Neural cell (in vitro differentiated cells): ENCODE measurements around a stretch of chr15.

- RAMPAGE, long total RNA, result no peak
Measured at GRCh38 chr15:92831246-92832317, 68.5 kb upstream of the CHD2 start.

DNA sequence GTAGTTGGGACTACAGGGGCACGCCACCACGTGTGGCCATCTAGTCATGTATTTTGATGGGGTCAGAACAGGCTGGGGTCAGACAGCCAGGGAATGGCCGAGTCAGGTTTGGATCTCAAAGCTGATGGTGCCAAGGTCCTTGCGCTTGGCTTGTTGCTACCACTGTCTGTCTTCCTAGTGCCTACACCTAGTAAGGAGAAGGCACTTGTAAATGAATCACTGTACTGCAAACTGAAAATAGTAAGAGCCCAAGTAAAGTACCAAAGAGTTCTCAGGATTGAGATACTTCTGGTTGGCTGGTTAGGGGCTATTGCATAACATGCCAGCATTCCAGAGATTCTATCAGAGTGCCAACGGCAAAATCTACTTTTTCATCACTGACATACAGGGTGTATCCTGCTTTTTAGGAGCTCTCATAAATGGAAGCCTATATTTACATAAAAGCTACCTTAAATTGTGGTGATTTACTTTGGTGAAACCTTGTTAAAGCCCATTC lies 30.9 kb upstream of the CHD2 start:
- RAMPAGE, long total RNA, result no peak

GRCh38 chr15:92903604-92904375 lies 3.7 kb downstream of the CHD2 start:
- RAMPAGE, long total RNA, result start-site peak on the minus strand at chr15:92904191-92904265, 52 and 252 reads in 2 replicates

GRCh38 chr15:93016645-93016965 lies 72.4 kb downstream of the RGMA start:
- RAMPAGE, long total RNA, result no peak

DNA sequence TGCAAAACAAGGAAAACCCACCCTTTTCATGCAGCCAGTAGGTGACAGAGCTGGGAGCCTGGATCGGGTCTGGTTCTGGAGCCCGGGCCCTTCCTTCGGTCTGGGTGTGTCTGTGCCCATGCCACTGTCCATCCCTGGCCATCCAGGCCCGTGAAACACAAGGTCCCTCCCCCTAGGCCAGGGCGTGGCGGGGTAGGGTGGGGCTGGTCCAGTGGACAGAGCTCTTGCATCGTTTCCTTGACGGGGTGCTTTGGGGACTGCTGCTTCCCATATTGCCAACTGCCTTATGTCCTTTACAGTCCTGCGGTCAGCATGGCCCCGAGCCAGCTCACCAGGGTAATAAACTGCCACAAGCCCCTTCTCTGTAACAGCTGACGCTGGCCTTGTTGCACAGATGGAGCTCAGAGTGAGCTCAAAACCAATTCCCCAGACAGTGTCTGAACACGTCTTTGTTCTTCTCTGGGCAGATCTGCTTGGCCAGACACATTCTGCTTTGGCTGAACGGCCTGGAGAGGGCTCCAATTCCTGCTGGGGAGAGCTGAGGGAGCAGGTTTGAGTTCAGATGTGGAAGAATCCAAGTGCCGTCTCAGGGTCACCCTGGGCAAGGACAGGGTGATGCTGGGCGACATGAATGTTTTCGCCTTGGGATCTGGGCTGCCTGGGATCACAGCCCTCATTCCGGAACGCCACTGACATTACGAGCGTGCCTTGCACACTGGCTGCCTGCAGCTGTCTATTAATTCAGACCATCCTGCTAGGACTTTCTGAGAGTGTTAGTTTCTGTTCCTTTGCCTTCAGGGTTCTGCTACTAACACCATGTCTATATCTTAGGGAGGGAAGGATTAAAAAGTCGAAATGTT lies 51.5 kb downstream of the RGMA start:
- RAMPAGE, long total RNA, result no peak

- RAMPAGE, long total RNA, result no peak
Measured at GRCh38 chr15:93265013-93265373, 176.0 kb upstream of the RGMA start.

- RAMPAGE, long total RNA, result no peak
Measured at GRCh38 chr15:94230703-94231298, 560 bp upstream of the MCTP2 start.

DNA sequence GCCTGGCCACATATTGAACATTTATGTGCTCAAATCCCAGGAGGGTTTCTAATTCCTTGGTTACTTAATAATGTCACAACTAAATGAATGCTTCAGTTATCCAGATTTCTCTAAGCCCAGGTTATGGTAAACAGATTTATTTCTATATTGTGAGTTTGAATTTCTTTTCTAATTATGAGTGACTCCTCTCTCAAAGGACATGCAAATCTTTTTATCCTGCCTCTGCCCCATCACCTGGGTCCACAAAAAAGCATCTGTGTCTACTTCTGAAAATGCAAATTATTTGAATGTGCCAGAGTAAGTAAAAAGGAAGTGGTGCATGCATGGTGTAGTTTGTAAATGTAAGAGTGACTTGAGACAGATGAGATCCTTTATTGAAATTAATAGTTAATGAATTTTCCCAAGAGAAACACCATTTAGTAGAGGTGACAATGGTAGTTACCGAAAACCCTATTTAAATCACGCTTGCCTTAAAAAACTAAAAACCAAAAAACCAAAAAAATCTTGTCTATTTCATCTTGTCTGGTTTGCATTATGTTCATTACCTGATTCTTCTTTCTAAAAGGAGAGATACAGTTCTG lies 26.9 kb downstream of the MCTP2 start:
- RAMPAGE, long total RNA, result no peak

- RAMPAGE, long total RNA, result no peak
Measured at GRCh38 chr15:94674178-94674657, 442.9 kb downstream of the MCTP2 start.

GRCh38 chr15:94968074-94968404 lies 736.7 kb downstream of the MCTP2 start:
- RAMPAGE, long total RNA, result no peak

- RAMPAGE, long total RNA, result no peak
Measured at GRCh38 chr15:95018757-95019620, 787.6 kb downstream of the MCTP2 start.

- RAMPAGE, long total RNA, result no peak
Measured at GRCh38 chr15:95075515-95075946, 844.2 kb downstream of the MCTP2 start.

DNA sequence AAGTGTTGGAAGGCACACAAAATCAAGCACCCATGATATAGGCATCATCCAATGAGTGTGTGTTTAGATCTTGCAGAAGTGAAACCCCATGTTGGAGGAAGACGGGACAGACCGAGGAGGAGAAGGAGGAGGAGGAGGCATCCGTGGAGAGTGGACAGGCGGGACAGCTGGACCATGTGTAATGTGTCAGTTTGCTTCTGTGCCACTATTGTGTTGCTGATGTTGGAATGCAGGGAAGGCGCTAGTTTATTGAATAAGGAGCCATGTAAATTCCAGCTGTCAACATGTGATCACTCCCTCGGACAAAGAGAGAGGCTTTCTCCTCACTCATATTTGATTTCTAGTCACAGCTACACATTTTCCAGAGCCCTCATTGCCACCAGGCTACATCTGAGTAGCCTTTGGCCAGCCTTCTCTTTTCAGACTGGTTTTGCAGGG lies 1037.7 kb upstream of the NR2F2 start:
- RAMPAGE, long total RNA, result no peak

GRCh38 chr15:95293443-95293853 lies 1037.1 kb upstream of the NR2F2 start:
- RAMPAGE, long total RNA, result no peak

- RAMPAGE, long total RNA, result no peak
Measured at GRCh38 chr15:95302148-95302761, 1028.2 kb upstream of the NR2F2 start.

GRCh38 chr15:95303737-95305003 lies 1026.3 kb upstream of the NR2F2 start:
- RAMPAGE, long total RNA, result no peak

DNA sequence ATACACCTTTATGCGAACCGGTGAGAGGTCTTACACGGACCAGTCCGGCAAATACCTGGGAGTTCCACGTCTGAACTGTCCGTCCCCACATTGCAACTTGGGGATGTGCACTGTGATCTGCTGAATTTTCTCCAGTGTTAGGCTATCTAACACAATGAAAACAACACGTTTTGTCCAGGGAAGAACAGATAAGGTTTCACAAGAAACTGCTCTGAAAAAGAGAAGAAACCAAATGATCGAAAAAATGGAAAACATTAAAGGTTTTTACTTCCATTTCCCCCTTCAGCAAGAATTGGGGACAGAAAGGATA lies 868.2 kb upstream of the NR2F2 start:
- RAMPAGE, long total RNA, result no peak

DNA sequence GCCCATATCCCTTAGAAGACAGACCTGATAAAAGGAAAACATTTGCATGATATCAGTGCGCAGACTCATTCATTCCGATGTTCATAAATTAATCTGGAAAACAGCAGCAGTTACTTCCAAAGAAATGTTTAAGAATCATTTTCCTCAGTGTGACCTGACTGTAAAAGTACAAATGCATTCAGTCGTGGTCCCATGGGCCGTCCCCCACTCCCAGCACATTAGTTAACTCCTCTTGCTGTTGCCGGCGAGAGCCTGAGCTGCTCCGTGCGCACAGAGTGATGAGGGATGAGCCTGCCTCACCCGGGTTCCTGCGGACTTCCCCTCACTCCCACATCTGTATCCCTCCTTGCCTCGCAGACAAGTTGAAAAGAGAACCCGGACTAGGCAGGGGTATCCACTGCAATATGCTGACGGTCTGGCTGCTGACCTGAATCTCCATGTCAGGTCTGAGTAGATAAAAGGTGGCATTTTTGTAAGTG lies 861.7 kb upstream of the NR2F2 start:
- RAMPAGE, long total RNA, result no peak

GRCh38 chr15:95470419-95470722 lies 860.1 kb upstream of the NR2F2 start:
- RAMPAGE, long total RNA, result no peak

DNA sequence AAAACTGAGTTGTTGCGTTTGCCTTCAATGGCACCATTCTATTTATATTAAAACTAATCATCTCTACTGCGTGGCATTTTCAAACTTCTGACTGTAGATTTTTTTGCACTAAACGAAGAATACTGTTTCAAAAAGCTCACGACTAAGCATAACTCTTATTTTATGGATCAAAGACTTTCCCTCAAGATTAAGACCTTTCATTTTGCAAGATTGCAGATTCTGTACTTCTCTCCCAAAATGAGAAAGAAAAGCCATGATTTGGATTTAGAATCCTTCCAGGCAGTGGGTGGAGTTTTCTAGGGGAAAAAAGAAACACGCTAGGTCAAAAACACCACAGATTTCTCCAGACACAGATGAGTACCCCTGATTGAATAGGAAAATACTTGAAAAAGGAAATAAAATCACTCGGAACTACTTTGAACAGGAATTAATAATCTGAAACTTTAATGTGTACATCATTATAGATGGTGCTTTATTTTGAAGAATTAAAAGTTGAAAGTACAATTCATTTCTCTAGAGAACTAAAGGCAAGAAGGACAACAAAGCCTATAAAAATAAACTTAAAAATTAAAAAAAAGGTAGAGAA lies 617.1 kb upstream of the NR2F2 start:
- RAMPAGE, long total RNA, result no peak